M059J (cell line): ENCODE measurements around the gene CD164.

DNA sequence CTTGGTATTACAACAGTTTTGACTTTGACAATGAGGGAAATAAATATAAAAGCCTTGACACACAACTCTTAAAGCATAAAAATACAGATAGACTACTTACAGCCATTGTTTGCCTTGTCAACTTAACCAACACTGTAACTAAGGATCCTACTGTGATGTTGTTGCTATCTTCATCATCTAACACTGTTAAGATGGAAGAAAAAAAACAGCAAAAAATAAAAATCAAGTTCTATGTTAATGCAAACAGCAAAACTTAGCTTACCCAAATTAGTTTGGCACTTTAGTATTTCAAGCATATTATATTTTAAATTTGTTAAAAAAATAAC lies 60.5 kb downstream of the SEC63 start:
- RAMPAGE, long total RNA, result no peak

DNA sequence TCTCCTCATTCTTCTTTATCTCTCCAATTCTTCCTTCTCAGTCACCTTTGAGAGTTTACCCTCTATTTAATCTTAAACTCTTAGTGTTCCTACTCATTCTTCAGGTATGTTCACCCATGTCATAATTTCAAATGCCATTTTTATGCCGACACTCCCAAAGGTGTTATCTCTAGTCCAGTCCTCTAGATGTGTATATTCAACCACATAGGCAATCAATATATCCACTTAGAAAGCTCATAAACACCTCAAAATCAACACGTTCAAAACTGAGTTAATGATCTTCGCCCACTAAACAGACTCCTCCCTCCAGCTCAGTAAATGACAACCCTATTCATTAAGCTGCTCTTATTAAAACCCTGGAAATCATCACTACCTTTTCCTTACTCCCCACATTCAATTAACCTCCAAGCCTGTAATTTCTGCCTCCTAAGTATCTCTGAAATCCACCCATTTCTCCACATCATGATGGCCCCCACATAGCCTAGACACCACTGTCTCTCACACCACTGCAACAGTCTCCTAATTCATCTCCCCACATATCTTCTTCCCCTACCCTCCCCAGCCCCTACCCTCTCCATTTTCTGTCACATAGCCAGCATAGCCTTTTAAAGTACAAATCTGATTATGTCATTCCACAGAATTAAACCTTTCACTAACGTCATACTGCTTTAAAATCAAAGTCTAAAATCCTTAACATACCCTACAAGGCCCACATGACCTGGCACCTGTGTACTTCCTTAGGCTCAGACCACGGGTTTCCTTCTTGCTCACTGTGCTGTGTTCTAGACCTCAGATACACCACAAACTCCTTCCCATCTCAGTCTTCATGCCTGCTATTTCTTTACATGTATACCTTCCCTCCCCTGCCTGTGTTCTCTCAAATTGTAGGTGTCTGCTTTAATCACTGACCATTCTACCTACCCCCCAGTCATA lies 6.1 kb downstream of the OSTM1 start:
- RAMPAGE, long total RNA, result no peak

DNA sequence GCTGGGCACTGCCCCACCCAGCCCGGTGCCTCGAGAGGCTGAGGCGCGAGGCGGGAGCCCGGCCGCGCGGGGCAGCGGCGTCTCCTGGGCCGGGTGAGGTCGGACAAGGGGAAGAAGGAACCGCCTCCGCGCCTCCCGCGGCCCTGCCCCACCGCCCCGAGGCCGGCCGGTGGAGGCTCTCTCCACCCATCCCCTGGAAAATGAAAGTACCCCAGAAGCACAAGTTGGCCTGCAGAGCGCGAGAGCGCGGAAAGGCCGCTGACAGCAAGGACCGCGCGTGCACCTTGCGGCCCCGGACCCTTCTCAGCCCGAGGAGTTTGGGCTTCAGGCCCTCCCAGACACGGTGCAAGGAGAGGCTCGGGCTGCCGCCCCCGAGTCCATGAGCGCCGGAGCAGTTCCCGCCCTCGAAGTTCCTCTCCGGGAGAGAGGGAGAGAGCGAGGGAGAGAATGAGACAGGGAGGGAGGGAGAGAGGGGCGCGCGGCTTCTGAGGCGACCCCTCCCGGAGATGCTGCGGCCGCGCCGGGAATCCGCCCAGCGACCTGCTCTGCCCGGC lies 43.2 kb upstream of the OSTM1 start:
- RAMPAGE, long total RNA, result no peak

DNA sequence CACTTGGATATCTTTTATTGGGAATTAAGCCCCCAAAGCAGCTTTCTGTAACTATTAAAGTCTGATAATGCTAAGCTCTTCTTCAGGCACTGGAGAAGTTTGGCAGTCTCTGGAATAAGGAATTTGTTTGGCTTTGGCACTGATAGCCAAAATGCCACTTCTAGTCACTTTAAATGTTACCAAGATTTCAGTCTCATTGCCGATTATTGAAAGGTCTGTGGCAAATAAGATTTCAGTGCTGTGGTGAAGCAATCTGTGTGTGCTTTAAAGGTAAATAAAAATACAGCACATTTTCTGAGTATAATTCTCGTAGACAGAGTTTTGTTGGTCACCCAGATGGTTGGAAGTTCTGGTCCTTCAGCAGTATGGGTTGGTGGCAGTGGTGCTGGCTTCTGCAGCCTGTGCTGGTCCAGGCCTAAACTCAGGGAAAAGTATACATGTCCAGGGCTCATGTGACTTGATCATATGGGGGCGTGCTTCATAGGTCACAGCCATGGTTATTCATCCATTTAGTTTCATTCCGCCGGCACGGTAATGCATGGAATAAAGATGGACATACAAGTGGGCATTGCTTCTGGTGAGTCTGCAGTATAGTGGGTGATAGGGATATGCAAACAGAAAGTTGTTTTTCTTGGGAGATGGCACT lies 23.0 kb downstream of the FOXO3 start:
- RAMPAGE, long total RNA, result no peak

GRCh38 chr6:108590666-108591904 lies 30.4 kb downstream of the FOXO3 start:
- RAMPAGE, long total RNA, result no peak

DNA sequence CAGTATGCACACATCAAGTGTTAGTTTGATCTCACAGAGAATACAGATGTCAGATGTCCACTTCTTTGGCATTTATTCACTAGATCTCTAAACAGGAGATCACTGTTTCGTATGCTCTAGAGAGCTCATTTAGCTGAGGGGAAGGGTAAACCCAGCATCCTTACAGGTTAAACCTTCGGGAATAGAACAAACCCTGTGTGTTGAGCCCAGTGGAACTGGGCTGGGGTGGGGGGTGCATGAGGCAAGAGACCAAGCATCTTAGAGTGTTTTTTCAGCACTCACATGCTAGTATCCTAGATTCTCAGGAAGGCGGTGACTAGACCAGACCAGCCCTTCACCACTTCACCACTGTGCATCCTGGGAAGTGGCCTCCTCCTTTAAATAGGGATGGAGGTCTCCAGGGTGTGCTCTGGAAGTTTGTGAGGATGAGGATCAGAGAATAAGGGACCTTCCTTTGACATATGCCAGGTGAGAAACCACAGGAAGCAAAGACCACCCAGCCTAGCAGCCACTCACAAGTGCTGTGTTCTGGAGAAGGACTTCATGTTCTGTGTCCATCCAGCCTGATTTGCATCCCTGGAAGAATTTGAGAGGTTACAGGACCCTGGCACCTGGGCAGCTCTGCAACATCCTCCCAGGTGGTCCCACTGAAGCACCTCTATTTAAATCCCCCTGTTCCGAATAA lies 75.7 kb downstream of the FOXO3 start:
- RAMPAGE, long total RNA, result no peak

DNA sequence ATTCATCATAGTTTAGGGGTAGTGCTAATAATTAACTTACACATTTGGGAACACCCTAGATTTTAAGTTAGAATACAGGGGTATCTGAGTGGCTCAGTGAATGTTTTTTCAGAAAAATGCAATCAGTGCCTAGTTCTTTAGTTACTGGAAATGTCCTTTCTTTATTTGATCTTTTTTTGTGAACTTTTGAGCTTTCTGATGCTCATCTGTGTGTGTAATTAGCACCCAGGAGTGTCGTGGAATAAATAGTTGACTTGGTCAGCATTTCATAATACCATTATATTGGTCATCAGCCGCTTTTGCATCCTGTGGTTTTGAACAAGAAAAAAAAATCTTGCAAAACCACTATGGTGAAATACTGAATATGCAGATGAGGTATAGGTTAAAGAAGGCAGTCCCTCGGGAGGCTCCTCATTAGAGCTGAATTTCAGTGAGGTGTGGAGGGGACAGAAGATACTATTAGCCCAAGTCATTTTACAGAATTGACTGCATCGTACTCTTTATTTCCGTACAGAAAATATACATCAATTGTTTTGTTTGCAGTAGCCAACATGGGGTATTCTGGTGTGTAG lies 90.0 kb downstream of the FOXO3 start:
- RAMPAGE, long total RNA, result no peak

GRCh38 chr6:108673157-108673373 lies 112.3 kb downstream of the FOXO3 start:
- RAMPAGE, long total RNA, result no peak

DNA sequence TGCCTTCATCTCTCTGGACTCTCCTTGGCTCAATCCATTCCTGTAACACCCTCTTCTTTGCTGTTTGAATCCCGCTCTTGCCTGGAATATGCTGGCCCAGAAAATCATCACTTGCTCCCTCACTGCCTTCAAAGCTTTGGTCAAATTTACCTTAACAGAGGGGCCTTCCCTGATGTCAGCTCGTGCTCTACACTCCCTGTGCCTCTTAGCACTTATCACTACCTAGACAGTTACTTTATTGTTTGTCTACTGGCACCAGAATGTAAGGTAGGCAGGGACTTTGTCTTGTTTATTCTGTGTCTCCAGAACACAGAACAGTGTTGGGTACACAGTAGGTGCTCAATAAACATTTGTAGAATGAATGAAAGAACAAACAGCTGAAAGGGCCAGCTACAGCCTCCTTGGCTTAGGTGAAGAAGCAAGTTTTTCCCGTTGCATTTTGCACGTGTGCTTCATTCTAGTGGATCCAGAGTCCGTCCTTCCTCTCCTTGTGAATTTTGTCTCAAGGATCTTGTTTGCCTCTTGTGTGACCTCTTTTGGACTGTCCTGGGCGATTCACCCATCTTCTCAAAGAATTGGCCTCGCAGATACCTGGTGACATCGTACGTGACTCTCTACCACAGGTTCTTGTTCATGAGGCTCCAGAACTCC lies 84.3 kb upstream of the ARMC2 start:
- RAMPAGE, long total RNA, result no peak

DNA sequence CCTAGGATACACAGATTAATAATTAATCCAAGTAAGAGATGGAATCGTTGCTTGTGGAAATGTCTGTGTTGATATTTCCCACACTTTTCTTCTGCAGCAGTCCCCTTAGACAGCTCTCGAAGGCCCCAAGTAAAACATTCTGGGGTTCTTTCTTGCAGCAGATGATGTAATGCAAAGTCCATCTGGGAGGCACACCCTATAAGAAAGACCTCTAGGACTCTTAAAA lies 54.7 kb upstream of the ARMC2 start:
- RAMPAGE, long total RNA, result no peak

DNA sequence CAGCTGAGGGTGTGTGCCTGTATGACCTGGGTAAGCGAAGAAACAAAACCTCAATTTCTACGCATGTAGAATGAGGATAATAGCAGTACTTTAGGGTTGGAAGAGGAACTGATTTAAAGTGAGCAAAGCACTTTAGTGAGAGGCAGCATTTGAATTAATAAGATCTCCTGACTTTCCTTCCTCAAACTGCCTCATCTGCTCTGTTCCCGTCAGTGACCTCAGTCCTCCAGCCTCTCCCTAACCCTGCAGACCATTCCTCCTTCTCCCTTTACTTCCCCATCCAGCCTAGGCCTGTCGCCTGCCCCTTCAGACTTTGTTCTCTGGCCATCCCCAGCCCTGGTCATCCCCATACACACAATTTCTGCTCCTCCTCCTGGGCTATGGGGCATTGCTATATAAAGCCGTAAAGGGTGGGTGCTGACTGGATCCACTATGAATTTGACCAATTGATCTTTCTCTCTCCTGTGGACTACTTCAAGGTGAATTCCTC lies 6.7 kb upstream of the ARMC2 start:
- RAMPAGE, long total RNA, result no peak

DNA sequence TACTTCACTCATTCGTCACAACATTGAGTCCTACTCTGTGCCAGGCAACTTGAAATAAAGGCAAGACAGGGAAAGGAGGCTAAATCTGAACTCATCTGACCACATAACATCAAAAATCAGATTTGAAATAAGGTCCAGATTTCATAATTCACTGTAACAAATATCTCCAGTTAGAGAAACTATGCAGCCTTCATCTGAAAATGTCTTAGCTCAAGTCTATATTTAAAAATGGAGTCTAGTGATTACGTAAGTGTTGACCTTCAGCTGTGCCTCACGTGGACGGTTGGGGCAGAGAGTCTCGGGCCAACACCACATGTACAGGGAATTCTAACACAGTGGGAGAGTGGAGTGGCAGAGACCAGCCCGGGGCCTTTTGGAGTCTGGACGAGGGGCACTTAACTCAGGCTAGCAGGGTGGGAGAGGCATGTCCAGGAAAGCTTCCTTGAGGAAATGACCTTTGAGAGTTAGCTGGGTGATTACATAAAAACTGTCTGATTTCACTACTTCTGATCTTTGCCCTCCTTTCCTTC lies 2.4 kb downstream of the ARMC2 start:
- RAMPAGE, long total RNA, result no peak

DNA sequence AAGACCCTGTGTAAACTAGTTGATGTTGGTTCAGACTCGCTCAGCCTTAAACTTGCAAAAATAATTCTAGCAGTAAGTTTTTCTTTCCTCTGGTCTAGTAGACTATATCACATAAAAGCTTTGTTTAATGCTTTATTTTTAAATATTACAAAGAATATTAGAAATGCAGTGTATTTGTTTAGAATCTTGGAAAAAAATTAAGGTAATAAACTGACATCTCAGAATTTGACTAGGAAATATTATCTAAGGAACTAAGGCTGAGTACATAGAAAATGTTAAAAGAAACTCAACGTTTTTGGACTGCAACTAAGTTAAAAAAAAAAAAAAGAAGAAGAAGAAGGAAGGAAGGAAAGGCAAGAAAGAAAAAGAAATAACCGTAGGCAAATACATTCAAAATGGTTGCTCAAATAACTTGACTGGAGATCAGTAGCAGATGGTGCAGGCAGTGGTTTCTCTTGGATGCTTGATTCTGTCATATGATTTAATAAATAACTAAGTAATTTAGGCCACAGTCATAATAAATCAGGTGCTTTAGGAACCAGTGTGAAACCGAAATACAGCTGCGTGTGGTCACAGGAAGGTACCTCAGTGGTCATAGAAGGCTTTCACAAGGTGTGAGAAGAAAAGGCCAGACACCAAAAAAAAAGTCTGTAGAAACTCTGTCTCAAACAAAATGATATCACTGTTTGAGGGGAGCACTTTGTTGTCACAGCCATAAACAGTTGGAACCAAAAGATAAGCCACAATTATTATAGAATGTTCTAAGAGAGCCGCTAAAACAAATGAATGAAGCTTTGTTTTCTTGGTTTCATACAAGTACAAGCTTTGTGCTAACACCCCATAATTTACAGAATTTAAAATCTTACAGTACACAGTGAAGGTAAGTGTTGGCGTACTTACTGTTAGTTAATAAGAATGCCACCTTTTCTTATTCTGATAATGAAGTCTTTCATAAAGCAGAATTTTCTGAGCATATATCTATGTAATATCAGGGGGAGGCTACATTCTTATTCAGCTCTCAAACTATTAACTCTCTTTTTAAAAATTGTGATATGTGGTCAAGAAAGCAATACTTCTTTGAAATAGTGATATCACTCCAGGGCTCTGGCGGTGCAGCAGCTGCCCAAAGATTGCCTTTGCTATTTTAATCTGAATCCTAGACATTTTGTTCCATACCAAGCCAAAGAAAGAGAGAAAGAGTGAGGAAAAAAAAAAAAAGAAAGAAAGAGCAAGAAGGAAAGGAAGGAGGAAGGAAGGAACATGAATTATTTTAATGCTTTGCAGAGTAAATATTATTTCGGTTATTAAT lies 56.6 kb downstream of the ARMC2 start:
- RAMPAGE, long total RNA, result no peak

GRCh38 chr6:109165551-109166053 lies 70.3 kb downstream of the CEP57L1 start:
- RAMPAGE, long total RNA, result no peak

GRCh38 chr6:109296375-109297042 lies 85.8 kb downstream of the CD164 start:
- RAMPAGE, long total RNA, result no peak

DNA sequence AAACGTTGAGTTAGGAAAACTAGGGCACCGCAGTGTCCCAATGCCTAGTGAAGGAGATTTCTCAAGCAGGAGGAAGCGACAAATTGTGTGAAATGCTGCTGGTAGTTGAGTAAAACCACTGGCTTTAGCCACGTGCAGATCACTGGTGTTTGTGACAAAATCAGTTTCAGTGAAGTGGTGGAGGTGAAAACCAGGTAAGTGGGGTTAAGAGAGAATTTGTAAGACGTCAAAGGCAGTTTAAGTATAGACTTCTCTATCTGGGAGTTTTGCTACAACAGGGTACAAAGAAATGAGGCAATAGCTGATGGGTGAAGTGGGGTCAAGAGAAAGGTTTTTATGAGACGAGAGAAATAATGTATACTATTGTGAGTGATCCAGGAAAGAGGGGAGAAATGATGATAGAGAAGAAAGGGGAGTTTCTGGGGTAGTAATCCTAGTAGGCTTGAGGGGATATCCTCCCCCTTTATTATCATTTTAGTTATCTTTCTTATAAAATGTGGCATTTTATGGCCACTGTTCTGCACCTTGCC lies 56.6 kb downstream of the CD164 start:
- RAMPAGE, long total RNA, result no peak

DNA sequence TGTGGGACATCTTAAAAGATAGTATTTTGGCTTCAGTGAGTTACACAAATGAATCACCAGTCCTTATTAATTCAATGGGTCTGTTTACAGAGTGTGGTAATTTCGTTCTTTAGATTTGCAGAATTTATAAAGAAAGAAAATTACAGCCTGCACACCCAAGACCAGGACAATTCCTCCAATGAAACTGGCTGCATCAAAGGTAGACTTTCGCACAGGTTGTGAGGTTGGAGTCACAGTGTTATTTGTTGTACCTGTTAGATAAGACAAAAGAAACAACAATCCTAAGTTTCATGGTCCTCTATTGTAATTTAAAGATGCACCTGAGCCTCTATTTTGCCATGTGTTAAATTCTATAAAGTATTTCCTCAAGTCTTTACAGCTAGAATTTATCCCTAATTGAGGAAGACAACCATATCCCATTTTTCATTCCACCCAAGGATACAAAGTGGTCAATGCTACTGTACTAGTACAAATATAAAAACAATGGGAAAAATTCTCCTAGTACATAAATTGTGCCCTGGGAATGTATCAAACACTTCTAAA lies 13.4 kb downstream of the CD164 start:
- RAMPAGE, long total RNA, result no peak

- RAMPAGE, long total RNA, result no peak
These were observed 6.1 kb downstream of the CD164 start for GRCh38 chr6:109376039-109376698.

DNA sequence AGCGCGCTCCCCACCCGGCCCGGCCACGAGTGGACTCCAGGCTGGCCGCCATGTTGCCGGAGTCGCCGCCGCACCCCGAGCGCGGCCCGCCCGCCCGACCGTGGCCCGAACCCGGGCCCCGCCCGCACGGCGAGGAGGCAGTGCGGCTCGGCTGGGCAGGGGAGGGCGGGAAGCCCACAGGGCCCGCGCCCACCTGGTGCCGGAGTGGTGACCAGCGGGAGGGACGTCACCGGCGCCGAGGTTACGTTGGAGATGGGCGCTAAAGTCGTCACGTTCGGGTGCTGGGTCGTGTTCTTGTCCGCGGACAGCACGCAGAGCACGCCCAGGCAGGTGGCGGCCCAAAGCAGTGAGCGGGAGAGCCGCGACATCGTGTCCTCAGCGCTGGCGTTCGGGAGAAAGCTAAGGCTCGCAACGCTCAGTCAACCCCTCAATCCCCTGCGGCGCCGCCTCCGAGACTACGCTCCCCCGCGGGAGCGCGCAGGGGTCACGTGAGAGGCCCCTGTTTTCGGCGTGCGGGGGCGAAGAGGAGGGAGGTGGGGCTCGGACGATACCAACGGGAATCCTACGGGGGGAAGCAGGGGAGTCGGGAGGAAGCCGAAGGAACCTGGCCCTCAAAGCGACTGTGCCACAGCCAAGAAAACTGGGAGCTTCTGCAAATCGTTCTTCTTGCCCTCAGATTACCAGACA lies at the start of gene CD164:
Gene CD164, minus strand, starts transcription at position 457 of the 687 bp plus-strand sequence.
- RAMPAGE, long total RNA, result start-site peak on the minus strand centred at position 420 of the sequence, 80 bp wide, 909 and 307 reads in 2 replicates

- RAMPAGE, long total RNA, result no peak
These were observed 30.8 kb upstream of the ZBTB24 start for GRCh38 chr6:109513890-109514233.